Daoy (cell line): ENCODE measurements around a stretch of chr17.

DNA sequence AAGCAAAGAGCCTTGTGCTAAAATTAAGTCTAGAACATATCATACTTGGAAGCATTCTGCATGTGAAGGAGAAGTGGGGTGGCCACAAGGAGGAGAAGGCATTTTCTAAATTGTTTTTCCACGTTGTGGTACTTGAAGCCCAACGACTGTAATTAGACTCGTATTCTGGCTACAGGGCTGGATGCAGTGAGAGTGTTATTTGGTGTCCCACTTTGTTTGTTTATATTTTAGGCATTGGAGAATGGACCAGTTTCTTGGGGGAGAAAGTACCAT, 71.5 kb downstream of the MAP2K6 start:
- RAMPAGE, long total RNA: no peak

- RAMPAGE, long total RNA: no peak
Measured at GRCh38 chr17:70137781-70138640, 31.3 kb upstream of the KCNJ2 start.

DNA sequence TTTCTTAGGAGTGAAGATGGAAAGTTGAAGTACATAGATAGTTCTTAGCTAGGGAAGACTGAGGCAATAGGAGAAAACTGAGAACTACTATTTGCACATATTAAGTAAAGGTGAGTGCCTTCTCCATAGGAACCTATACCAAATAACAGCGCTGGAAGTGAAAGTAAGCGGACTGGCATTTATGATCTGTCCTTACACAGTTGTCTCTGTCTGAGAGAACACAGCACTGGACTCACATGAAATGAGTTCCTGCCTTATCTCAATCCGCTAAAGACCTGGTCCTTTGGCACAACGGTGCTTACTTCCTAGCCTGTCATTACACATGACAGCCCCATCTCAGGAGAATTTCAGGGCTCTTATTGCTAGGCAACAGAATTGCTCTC, 4.2 kb downstream of the KCNJ2 start:
- RAMPAGE, long total RNA: no peak

- RAMPAGE, long total RNA: no peak
Measured at GRCh38 chr17:70177701-70178399, 8.5 kb downstream of the KCNJ2 start.

GRCh38 chr17:71287367-71288024, 833.3 kb upstream of the SOX9 start:
- RAMPAGE, long total RNA: no peak

- RAMPAGE, long total RNA: no peak
Measured at GRCh38 chr17:71681626-71682142, 439.1 kb upstream of the SOX9 start.

GRCh38 chr17:72118067-72118818, 2.6 kb upstream of the SOX9 start:
- RAMPAGE, long total RNA: no peak

DNA sequence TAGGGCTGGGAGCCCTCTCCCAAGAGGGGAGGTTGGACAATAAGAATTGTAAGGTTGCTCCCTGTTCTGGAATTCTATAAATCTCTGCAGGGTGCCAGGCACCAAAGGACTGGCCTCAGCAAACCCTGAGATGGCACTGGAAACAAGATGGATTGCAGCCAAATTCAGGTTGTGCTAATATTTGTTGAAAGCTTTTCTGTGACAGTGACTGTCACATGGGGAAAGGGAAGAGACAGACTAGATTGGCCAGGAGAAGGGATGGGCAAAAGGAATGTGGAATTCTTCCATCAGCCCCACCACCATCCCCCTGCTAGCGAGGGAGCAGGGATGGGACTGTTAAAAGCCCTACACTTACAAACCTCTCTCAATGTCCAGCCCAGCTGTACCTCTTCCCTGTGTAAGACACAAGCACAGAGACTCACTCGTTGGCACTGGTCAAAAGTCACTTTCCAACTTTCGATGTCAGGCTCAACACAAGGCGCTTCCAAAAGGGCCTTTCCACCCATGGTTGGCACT, 62.4 kb downstream of the SOX9 start:
- RAMPAGE, long total RNA: no peak

DNA sequence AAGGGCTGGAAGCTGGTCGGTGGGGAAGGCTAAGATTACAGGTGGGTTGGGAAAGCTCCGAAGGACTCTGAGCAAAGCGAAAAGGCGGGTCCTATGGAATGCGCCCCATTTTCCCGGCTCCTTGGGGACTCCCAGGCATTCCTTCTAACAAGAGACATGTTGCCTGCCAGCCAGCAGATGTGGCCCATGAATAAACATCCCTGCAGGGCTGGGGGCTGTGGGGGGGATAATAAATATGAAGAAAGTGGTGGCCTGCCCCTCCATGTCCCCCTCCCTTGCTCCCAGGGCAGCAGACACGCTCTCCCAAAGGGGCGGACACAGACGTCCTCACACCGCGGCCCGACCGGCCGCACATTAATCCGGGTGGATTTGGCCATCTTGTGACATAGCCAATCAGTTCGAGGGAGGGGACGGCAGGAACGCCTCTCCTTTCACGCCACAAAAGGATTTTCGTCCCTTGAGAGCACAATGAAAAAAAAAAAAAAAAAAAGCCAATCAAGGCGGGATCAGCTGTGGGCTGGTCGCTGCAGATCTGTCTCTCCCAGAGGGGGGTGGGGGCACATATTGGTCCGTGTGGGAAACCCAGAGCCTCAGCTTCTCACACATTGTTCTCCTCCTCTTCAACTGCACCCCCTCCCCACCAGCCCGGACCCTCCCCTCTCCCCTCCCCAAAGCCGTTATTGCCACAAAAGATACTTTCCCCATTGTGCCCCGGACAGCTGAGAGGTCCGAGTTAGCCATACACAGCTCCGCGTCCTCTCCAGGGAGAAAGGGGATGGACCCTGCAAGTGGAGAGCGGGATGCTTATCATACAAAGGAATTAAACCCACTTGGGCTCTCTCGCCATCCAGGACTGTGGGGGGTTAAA, 98.7 kb downstream of the SOX9 start:
- RAMPAGE, long total RNA: no peak

GRCh38 chr17:72463219-72464334, 342.8 kb downstream of the SOX9 start:
- RAMPAGE, long total RNA: no peak

GRCh38 chr17:72518534-72519771, 398.1 kb downstream of the SOX9 start:
- RAMPAGE, long total RNA: no peak

DNA sequence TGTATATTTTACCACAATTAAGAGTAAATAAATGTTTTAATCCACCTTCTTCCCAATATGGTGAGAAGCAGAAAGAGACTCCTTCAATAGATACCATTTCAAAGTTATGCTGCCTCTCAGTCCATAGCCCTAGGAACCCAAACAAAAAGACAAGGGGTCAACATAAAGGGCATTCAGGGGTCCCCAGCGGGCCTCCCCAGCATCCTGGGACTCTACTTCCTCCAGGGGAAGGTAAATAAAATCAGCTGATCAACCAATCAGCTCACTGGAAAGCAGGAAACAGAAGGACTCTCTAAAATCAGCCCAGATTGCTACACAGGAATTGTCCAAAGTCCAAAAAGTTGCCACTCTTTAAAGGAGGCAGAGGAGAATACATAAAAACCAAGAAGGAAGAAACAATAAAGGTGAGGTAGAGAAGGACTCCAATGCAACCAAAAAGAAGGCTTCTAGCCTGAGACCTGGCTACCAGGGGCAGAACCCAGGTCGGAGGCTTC, 404.4 kb downstream of the SOX9 start:
- RAMPAGE, long total RNA: no peak

- RAMPAGE, long total RNA: no peak
Measured at GRCh38 chr17:72578250-72578531, 457.4 kb downstream of the SOX9 start.

GRCh38 chr17:72609410-72609994, 483.0 kb downstream of the SLC39A11 start:
- RAMPAGE, long total RNA: no peak

- RAMPAGE, long total RNA: no peak
Measured at GRCh38 chr17:72931519-72932030, 160.9 kb downstream of the SLC39A11 start.

- RAMPAGE, long total RNA: no peak
Measured at GRCh38 chr17:73554098-73554297, 90.2 kb downstream of the SDK2 start.

DNA sequence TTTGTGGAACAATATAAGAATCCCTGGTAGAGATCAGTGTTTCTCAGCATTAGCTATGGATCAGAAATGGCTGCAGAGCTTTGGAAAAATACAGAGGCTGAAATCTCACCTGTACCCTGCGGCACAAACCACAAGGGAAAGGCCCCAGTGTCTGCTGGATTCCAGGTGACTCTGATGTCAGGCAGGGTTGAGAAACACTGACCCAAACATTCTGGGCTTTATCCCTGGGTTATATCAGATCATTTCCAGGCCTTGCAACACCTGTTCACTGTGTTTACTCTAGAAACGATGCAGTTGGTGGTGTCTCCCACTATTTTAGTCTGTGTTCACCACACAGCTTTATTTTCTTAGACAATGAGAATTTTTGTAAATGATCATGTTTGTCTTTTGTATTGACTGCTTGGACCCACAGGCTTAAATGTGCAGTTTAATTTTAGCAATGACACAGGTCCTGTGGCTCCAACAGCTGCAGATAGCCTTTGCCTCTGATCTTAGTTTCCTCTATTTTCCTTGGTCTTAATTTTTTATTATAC, 151.5 kb upstream of the SDK2 start:
- RAMPAGE, long total RNA: no peak

DNA sequence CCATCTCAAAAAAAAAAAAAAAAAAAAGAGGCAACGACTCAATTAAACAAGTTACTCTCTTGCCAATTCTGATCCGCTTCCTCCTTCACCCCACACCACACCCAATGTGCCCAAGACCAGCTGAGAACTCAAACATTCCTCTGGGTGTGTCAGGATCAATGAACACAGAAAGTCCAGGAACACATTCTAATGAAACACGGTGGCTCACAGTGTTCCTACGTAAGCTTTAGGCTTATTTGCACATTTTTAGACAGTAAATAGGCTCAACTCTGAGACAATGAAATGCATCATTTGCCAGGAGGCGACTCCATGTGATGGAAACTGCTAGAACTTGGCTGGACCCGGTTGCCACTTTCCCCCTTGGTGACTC, 216.3 kb upstream of the SDK2 start:
- RAMPAGE, long total RNA: no peak

DNA sequence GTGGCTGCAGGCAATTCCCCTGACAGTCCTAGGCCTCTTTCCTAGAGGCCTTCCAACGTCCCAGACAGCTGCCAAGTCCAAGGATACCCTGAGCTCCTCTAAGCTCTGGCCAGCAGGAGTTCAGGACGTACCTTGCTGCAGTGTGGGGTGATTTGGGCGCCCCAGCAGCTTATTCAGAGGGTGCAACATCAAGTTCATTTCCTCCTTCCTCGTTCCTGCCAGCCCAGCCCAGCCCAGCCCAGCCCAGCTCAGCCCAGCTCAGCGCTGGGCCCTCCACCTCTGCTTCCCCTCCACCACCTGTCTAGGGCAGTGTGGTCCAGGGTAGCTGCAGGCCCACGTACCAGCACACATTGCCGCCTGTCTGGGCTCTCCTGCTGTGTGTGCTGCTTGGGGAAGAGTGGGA, 246.4 kb upstream of the RPL38 start:
- RAMPAGE, long total RNA: no peak

DNA sequence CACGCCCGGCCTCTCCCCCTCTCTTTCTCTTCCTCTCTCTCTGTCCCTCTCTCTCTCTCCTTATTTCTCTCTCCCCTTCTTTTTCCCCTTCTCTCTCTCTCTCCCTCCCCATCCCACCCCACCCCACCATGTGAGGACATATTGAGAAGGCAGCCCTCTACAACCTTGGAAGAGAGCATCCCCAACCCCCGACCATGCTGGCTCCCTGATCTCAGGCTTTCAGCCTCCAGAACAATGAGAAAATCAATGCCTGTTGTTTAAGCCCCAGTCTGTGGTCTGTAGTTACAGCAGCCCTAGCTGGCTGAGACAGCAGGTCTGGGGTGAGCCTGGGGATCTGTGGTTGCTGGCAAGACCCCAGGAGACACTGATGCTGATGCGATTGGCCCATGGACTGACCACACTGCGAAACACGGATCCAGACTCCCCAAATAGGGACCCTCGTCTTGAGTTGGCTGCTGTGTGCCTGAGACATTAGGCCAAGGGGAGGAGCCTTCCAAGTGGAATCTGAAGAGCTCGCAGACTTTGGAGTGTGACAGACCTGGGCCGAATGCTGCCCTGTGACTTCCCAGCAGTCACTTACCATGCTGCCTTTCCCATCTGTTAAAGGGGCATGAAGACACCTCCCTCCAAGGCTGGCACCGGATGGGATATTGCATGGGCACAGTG, 148.0 kb upstream of the RPL38 start:
- RAMPAGE, long total RNA: no peak